ENCODE results near the gene TMEM209.

DNA sequence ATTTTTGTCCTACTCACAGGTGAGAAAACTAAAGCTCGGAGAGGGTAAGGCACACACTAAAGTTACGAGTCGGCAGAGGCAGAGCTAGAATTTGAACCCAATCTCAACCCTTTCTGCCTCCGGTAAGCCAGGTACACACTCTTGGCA, 603 bp downstream of the ATP6V1F start:
- RRBS: no CpG with 5 or more reads among the region's 4 CpGs

- RRBS: 12% methylated on average over 2 of the region's 42 CpGs
Observed at GRCh38 chr7:128909622-128910570, 613 bp downstream of the KCP start.

DNA sequence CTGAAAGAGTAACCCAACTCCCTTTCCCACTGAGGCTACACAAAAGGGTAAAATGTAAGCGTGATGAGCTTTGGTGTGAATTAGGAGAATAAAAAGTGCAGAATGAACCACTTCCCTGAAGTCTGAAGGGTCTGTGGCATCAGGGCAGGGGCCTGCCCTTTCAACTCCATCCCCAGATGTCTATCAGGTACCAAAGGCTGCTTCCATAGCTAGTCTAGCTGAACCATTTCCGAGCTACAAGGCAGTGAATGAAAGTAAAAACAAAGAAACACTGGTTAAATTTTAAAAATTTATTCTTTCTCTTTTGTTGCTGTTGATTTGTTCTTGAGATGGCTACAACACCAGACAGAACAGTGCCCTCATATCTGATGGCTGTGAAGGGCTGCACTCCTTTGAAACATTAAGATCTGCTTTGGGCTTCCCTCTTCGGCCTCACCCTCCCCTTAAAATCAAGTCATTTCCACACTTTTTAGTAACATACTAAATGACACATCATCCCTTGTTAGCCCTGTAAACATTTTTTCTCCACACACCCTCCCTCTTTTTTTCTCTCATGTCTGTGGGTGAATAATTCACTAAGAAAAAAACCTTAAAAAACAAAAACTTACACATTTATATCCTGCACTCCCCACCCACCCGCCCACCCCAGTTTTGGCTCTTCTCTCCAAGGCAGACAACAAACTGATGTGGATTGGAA, 16.3 kb downstream of the IRF5 start:
- RRBS: no CpG with 5 or more reads among the region's 4 CpGs

DNA sequence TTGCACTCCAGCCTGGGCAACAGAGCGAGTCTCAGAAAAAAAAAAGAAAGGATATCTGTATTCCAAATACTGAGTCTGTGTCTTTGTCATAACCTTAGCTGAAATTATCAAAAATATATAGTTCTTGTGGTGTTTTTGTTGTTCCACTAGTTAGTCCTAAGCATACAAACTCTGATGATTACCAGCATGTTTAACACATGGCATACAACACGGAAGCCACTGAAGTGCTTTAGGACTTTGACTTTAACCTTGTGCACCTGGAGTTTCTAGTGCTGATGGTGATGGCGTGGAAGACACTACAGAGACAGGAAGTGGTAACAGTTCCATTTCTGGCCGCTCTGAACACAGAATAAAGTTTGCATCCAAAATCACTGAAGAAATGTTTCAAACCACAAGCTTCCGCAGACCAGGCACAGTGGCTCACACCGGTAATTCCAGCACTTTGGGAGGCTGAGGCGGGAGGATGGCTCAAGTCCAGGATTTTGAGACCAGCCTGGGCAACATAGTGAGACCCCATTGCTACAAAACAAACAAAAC, 40.3 kb upstream of the TNPO3 start:
- RRBS: no CpG with 5 or more reads among the region's 7 CpGs

DNA sequence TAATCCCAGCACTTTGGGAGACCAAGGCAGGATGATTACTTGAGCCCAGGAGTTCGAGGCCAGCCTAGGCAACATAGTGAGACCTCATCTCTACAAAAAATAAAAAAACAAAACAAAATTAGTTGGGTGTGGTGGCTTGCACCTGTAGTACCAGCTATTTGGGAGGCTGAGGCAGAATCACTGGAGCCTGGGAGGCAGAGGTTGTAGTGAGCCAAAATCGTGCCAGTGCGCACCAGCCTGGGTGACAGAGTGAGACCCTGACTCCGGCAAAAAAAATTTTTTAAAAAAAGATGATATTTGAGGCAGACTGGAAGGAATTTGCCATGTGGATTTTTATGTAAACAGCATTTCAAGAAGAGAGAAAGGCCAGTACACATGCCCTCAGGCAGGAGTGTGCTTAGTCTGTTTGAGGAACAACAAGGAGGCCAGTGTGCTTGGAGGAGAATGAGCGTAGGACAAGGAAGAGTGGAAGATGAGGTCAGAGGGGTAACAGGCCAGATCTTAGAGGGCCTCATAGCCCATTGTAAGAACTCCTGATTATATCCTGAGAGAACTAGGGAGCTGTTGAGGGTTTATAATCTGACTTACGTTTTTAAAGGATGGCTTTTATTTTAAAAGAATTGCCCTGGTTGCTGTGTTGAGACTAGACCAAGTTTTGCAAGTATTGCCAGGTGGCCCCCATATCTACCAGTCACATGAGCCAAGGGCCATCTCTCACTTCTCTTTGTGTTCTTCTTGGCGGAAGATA, 17.2 kb upstream of the STRIP2 start:
- RRBS: no CpG with 5 or more reads among the region's 7 CpGs

DNA sequence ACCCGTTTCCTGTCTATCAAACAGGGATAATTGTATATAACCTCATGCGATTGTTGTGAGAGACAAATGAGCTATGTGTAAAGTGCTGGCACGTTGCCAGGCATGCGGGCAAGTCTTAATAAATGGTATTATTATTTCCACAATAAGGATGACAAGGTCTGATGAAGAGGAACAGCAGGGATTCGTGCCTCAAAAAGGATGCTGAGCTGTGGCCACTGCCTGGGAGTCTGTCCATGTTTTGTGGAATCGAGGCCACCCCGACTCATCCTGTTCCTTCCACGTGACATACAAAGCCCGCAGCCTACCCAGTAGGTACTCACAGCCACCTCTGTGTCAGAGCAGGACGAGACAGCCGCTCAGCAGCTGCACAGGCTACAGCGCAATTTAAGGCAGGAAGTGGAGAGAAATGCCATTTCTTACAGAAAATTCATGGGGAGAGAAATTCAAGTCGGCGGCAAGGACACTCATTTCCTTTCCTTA, 51.8 kb downstream of the SMKR1 start:
- RRBS: no CpG with 5 or more reads among the region's 14 CpGs

GRCh38 chr7:129600701-129601492, 10.6 kb upstream of the NRF1 start:
- RRBS: no CpG with 5 or more reads among the region's 11 CpGs

DNA sequence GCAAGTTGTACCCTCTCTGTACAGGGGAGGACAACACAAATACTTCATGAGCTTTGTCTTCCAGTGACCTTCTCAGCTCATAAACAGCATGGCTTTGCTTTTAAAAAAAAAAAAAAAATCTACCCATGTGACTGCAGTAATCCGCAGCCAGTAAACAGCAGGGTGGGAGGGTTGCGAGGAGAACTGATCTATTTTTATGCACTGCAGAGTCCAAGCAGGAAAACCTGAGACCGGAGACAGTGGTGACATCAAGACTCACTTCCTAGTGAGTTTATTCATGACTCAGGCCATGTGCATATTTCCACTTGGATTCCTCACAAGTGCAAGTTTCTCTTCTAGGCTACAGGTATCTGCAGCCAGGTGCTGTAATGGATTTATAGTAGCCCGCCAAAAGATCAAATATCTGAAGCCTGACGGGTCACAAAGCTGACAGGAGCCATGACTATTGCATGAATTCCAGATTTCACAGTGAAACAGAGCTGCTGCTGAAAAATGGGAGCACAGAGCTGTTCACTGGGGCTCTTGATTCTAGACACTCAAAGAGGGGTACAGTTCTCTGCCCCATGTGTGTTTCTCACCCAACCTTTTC, 128.0 kb downstream of the NRF1 start:
- RRBS: no CpG with 5 or more reads among the region's 5 CpGs

GRCh38 chr7:129877202-129877709, 75.5 kb downstream of the UBE2H start:
- RRBS: no CpG with 5 or more reads among the region's 2 CpGs

DNA sequence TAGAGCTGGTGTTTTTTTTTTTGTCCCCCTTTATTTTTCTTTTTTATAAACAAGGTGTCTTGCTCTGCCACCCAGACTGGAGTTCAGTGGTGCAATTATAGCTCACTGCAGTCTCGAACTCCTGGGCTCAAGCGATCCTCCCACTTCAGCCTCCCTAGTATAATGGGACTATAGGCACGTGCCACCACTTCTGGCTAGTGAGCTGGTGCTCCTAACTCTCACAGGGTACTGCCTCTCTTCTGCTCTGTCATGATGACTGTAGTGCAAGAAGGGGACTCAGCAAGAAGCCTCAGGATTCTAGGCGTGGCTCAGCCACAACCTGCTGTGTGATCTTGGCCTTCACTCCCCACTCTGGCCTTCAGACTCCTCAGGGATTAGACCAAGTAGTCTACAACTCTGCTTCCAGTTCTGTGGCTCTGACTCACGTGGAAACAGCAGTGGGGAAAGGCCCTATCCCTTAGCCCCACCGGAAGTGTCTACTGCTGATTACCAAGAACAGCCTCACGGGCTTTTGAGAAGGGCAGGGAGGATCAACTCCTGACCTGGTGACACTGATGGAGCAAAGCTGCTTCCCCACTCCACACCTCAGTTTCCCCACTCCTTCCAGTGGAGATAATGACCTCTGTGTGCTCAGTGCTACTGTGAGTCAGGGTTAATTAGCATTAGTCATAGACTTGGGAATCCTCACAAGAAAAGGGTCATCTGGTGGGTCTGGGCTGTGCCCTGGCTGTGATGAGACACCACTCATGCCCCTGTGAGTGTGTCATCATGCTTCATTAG, 41.2 kb downstream of the ZC3HC1 start:
- RRBS: no CpG with 5 or more reads among the region's 7 CpGs

GRCh38 chr7:130071047-130071880, 930 bp downstream of the KLHDC10 start:
- RRBS: no CpG with 5 or more reads among the region's 10 CpGs

DNA sequence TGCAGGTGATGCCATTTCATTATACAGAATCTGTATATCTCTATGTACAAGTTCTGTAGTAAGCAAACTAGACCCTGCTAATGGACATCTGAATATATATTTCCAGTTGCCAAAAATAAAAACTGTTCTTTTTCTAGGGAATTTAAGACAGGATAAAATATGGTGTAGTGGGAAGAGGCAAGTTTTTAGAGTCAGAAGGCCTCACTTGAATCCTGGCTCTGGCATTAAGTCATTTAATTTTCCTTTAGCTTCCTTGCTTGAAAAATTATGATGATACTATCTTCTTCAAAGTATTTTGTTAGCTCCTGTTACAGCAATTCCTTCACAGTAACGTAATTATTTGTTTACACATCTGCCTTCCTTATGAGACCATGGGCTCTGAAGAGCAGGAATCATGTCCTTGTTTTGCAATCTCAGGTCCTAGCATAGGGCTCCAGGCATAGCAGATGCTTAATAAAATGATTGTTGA, 25.3 kb downstream of the KLHDC10 start:
- RRBS: no CpG with 5 or more reads among the region's 1 CpG

- RRBS: no CpG with 5 or more reads among the region's 17 CpGs
Observed at GRCh38 chr7:130132095-130133369, 62.2 kb downstream of the KLHDC10 start.

- RRBS: no CpG with 5 or more reads among the region's 41 CpGs
Observed at GRCh38 chr7:130153966-130155241, 50.8 kb downstream of the TMEM209 start.

- RRBS: no CpG with 5 or more reads among the region's 3 CpGs
Observed at GRCh38 chr7:130178318-130178564, 27.0 kb downstream of the TMEM209 start.

GRCh38 chr7:130205267-130206140, at the start of gene TMEM209:
TSS of gene TMEM209 (minus strand) at chr7:130205406.
- RRBS: 1% methylated on average over 7 of the region's 40 CpGs

DNA sequence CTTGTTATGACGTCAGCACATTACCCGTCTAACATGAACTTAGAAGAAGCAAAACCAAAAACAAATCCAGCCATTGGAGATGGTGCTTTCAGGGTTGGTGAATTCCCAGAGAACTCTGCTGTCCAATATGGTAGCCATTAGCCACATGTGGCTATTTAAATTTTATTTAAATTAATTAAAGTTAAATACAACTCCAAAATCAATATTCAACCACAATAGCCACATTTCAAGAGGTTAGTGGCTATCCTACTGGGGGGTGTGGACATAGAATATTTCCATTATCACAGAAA, 186 bp upstream of the CPA5 start:
- RRBS: no CpG with 5 or more reads among the region's 2 CpGs

DNA sequence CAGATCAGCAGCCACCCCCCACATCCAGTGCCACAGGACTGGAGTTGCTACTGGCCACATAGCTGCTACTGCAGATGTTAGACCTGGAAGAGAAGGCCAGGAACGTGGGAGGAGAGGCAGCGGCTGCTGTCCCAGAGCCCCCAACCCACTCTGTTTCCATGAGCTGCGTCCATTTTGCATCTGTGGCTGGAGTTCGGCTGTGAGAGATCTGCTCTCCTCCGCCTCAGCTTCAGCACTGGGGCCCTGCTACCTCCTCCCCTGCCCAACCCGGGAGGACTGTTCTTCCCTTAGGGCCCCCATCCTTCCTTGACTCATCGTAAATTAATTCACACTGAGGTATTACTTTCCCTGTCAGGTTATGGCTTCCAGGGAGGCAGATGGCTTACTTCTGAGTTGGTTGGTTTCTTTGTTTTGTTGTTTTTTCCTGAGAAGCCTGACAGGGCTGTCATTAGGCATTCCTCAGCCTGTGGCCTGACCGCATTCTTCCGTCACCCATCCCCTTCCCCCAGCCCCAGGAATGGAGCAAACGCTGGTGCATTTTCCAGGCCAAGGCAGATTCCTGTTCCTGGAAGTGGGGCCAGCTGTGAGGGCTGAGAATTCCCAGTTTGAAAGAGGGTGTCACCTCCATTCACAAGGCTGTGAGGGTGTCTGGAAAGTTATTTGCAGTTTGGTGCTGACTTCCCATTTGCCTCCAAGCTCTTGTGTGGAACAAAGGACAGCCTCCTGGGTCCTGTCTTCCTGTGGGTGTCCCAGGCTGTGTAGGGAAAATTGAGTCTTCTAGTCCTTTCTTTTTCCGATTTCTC, 11.6 kb downstream of the CPA5 start:
- RRBS: no CpG with 5 or more reads among the region's 11 CpGs

- RRBS: no CpG with 5 or more reads among the region's 15 CpGs
Observed at GRCh38 chr7:130365460-130366317, 14.6 kb upstream of the CPA1 start.

DNA sequence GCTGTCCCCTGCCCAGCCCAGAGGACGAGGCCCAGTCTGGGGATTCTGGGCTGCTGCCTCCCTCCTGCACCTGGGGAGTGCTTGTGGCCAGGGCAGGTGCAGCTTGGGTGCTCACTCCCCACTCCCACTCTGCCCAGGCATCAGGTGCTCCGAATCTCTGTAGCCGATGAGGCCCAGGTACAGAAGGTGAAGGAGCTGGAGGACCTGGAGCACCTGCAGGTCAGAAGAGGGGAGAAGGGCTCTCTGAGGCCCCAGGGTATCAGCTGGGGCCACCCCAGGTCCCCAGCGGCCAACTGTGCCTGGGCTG, 620 bp downstream of the CPA1 start:
- RRBS: no CpG with 5 or more reads among the region's 4 CpGs

All from PFSK-1 (cell line).